SK-MEL-5 (cell line): ENCODE measurements around a stretch of chr7.

DNA sequence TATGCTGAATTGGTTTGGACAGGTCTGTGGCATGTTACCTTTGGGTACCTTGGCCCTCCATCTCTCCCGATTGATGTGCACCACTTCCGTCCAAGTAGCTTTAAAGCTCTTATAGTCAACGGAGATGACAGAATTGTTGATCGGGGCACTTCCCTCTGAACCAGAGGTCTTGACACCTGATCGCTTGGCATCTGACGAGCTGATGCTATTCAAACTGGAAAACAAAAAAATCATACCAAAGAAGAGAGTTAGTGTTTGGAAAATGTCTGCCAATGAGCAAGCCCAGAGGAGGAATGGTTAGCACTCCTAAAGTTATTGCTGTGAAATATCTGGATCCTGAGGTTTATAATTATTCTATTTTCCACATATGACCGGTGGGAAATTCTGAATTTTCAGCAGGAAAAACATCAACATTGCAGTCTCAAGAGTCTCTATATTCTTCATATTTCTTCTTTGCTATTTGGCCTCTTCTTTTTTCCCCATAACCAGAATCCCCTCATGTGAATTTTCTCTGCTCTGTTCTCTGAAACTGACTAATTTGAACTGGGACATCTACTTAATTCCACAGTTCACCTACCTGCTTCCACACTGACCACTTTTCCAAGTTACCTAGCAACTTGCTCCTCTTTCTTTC, 136.1 kb downstream of the PPP1R17 start:
RAMPAGE:
- cytosol, long total RNA, result no peak
- long total RNA, result no peak
- nucleus, long total RNA, result no peak

DNA sequence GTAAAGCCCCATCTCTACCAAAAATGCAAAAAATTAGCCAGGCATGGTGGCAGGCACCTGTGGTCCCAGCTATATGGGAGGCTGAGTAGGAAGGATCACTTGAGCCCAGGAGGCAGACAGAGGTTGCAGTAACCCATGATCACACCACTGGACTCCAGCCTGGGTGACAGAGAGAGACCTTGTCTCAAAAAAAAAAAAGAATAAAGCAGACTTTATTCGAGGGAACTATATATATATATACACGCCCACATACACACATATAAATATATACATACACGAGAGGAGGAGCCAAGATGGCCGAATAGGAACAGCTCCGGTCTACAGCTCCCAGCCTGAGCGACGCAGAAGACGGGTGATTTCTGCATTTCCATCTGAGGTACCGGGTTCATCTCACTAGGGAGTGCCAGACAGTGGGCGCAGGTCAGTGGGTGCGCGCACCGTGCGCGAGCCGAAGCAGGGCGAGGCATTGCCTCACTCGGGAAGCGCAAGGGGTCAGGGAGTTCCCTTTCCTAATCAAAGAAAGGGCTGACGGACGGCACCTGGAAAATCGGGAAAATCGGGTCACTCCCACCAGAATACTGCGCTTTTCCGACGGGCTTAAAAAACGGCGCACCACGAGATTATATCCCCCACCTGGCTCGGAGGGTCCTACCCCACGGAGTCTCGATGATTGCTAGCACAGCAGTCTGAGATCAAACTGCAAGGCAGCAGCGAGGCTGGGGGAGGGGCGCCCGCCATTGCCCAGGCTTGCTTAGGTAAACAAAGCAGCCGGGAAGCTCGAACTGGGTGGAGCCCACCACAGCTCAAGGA, 25.7 kb downstream of the LSM5 start:
RAMPAGE:
- cytosol, long total RNA, result no peak
- long total RNA, result no peak
- nucleus, long total RNA, result no peak

DNA sequence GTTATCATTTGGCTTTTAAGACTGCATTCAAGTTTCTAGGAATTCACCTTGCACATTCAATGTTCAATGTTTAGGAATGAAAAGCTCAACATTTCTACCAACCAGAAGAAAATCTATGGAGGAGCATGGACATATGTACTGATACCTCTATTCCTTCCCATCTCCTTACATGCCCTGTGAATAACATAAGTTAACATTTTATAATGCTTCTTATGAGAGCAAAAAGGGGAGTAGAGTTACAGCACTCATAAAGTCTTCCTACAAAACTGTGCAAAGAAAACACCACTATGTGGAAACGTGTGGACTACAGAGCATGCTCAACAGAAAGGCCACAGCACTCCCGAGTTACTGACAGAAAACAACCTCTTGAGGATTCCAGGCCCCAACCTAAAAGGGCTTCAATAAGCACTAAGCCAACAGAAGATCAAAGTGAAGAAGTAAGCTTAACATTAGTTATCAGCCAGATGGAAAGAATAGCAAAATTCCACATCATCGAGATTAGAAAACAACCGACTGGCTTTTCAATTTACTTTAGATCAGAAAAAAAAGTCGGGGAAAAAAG, 1.6 kb downstream of the KBTBD2 start:
RAMPAGE:
- cytosol, long total RNA, result no peak
- long total RNA, result no peak
- nucleus, long total RNA, result no peak

DNA sequence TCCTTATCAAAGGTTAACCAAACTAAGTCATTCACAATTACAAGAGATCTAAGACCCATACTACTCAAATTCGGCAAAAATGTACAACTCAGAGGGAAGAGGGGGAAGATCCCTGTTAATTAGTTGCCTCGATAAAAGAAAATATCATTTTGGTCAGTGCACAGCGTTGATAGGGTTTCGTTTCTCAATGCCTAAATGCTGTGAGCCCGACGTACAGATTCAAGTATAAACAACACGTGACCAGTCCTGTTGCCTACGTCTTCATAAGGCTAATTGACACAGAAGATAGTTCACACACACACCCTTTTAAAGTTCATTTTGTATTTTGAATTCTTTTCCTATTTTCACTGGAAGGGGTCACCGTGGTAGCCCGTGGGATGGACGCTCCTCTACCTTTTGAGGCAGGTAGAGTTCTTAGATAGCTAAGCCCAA, 1.1 kb downstream of the KBTBD2 start:
RAMPAGE:
- cytosol, long total RNA, result no peak
- long total RNA, result no peak
- nucleus, long total RNA, result no peak

RAMPAGE:
- cytosol, long total RNA, result no peak
- long total RNA, result no peak
- nucleus, long total RNA, result no peak
These were observed 1.3 kb upstream of the KBTBD2 start for GRCh38 chr7:32892956-32893259.

DNA sequence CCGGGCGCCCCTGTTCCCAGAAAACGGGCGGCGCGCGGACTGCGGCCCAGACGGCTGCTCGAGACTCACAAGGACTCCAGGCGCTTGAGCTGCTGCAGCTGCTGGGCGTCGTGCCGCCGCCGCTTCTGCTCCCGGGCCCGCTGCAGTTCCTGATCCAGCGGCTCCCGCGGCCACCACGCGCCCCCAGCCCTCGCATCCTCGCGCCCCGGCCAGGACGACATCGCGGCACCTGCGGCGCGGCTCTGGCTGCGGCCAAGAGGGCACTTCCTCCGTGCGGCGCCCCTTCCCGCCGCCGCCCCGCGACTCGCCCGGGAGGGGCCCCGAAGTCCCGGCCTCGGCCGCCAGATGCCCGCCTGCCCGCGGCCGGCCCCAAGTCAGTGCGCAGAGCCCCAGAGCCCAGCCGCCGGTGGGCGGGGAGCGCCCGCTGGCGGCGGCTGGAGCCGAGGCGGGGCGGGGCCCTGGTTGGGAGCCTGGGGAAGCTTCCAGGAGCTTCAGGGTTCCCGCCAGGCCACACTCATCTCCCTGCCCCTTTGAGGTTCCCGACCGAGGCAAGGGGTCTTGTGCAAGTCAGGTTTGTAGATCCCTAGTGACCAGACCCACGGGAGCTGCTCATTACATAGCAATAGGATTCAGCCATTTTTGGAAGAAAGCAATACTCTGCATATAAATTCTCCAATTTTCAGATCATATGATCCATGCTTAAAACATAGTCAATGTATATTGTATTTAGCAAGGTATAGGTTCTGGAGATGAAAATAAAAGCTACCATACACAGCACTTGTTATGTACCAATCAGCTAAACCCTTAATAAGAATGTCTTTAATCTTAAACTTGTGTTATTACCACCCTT, 14.2 kb upstream of the FKBP9 start:
RAMPAGE:
- cytosol, long total RNA, result no peak
- long total RNA, result no peak
- nucleus, long total RNA, result no peak

DNA sequence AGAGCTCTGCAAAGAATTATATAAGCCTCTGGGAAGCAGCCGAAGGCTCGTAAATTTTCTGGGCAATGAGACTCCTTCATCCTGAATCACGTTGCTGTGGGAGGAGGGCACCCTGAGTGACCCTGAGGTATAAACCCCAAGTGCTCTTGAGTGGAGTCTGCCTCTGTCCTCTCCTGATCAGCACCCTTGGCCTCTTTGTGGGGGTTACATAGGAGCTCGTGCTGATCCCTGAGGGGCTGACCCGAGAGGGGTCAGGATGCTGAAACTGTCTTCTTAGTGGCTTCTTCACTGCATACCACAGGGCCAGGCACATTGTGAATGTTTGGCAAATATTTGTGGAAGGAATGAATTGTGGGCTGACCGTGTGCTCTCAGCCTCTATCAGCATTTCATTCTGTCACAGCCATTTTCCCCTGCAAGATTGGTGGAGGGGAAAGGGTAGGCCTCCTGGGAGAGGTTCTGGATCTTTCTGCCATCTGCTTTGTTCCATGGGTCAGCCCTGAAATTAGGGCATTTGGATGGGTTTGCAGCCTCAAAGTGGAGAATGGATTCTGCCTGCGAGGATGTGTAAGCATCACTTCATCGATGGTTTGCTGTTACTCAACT, 34.1 kb downstream of the FKBP9 start:
RAMPAGE:
- cytosol, long total RNA, result no peak
- long total RNA, result no peak
- nucleus, long total RNA, result no peak

DNA sequence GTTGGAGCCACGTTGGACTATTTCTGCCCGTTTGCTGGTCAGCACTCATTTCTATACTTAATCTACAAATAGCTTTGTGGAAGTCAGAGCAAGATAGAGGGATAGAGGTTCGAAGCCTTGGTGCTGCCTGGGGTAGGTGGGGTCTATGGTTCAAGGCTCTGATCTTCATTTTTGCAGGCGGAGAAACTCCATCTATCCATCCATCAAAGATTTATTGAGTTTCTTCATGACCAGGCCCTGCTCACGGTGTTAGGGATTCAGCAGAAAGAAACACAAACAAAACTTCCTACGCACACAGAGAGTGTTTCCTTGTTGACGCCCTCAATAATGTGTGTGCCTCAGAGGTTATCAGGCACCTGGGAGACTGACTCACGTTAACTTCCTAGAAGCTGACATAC, 35.3 kb downstream of the FKBP9 start:
RAMPAGE:
- cytosol, long total RNA, result no peak
- long total RNA, result no peak
- nucleus, long total RNA, result no peak

DNA sequence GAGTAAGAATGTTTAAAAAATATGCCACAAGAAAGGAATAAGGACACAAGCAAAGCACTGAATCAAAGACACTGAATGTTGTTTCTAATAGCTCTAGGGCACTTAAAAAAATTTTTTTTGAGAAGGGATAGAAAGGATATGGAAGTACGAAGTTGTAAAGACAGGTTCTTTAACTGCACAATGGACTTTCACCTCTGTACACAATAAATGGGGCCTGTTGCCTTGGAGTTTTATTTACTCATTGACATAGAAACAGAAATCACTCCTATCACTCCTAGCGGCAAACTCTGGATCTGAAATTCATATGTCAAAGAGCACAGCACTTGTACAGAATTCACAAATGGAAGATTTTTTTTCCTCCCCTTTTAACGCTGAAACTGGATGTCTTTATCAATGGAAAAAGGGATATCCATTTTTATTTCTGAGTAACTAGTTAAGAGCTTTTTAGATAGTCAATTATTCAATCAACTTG, 18.3 kb downstream of the NT5C3A start:
RAMPAGE:
- cytosol, long total RNA, result no peak
- long total RNA, result no peak
- nucleus, long total RNA, result no peak

GRCh38 chr7:33722327-33723255, 182.7 kb upstream of the BMPER start:
RAMPAGE:
- cytosol, long total RNA, result no peak
- long total RNA, result no peak
- nucleus, long total RNA, result no peak

DNA sequence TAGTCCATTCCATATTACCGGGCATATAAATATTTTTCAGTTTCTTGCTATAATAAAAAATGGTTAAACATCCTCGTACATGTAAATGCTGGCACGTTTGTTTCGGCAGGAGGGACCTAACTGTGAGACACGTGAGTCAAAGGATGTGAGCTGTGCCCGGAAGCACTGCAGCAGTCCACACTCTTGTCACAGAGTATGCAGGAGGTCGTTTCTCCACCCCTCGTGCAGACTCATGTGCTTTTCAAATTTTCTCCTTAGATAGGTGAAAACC, 45.4 kb downstream of the DPY19L1 start:
RAMPAGE:
- cytosol, long total RNA, result no peak
- long total RNA, result no peak
- nucleus, long total RNA, result no peak

DNA sequence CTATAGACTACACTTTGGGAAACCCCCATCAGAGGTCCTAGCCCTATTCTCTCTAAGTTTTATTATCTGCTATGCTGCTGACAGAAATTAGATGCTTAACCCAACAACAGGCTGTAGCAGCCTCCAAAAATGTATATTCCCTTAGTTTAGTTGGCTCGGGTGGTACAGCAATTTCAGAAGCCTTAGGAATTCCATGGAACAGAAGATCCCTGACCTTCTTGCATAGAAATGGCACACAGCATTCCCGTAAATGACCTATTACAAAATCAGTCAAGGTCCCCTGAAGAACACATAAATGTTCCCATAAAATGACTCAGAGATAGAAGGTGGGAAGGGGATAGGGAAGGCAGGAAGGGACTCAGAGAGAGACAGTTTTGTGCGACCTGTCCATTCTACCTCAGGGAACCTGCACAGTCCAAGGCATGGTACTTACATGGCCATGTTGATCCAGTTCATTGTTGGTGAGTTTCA, 9.3 kb downstream of the TBX20 start:
RAMPAGE:
- cytosol, long total RNA, result no peak
- long total RNA, result no peak
- nucleus, long total RNA, result no peak

GRCh38 chr7:35374992-35375238, 121.0 kb upstream of the TBX20 start:
RAMPAGE:
- cytosol, long total RNA, result no peak
- long total RNA, result no peak
- nucleus, long total RNA, result no peak

DNA sequence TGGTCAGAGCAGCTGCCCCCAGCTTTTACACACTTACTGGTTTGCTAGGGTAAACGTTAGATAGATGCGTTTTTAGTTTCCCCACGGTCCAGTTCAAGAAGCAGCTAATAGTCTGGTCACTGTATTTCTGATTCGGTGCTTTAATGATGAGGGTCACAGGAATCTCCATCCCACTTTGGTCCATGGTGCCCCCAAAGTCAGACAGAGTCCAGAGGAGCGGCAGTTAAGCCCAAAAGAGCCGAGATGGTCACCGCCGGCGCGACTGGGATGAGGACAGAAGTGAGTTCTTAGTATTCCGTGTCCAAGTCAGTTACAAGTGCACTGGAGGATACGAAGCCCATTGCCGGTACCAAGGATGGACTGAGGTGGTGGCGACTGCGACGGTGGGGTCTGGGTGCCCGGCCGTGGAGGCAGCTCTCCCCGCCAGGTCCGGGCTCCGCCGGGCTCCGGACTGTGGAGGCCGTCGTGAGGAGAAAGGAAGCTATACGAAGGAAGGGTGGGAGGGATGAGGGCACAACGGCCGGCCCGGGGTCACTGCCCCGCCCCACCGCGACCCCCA, 709 bp downstream of the HERPUD2 start:
RAMPAGE:
- cytosol, long total RNA, result no peak
- long total RNA, result no peak
- nucleus, long total RNA, result no peak

DNA sequence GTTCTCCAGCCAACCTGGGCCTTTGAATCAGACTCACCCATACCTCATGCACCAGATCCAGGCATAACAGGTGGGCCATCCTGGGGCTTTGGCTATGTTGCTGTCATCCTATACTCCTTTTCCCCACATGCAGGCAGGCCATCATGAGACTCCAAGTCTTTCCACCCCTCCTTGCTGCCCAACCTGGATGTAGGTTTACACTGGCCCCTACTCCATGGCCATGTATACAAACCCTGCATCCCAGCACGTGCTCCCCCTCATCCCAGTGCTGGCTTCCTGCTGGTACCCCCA, 171.5 kb upstream of the EEPD1 start:
RAMPAGE:
- cytosol, long total RNA, result no peak
- long total RNA, result no peak
- nucleus, long total RNA, result no peak

DNA sequence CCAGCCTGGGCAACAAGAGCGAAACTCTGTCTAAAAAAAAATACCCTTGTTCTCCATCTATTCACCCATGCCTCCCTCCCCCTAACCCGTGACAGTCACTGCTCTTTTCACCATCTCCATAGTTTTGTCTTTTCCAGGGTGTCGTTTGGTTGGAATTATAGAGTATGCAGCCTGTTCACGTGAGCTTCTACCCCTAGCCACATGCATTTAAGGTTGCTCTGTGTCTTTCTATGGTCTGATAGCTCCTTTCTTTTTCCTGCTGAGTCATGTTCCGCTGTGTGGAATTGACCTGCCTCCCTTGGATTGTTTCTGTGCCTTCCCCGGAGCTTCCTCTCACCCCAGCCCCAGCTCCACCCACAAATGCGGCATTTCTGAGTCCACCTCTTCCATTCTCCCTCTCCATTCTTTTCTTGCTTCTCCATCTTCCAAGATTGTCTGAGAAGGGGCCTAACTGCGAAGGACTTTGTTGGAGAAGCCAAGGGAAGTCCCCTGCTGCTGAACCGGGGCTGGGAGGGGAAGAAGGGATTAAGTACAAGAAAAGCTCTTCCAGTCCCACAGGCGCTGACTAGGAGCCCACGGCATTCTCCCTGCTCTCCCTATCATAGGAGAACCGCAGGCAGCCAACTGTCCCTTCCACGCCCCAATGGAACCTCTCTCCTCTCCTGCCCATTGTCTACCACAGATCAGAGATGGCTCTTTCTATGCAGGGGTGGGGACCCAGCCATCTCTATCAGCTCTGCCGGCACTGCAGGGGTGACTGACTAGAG, 65.0 kb downstream of the MATCAP2 start:
RAMPAGE:
- cytosol, long total RNA, result no peak
- long total RNA, result no peak
- nucleus, long total RNA, result no peak

RAMPAGE:
- cytosol, long total RNA, result no peak
- long total RNA, result no peak
- nucleus, long total RNA, result no peak
These were observed 33.2 kb downstream of the MATCAP2 start for GRCh38 chr7:36333757-36334266.

GRCh38 chr7:36443674-36443905, 53.9 kb downstream of the ANLN start:
RAMPAGE:
- cytosol, long total RNA, result no peak
- long total RNA, result no peak
- nucleus, long total RNA, result no peak

DNA sequence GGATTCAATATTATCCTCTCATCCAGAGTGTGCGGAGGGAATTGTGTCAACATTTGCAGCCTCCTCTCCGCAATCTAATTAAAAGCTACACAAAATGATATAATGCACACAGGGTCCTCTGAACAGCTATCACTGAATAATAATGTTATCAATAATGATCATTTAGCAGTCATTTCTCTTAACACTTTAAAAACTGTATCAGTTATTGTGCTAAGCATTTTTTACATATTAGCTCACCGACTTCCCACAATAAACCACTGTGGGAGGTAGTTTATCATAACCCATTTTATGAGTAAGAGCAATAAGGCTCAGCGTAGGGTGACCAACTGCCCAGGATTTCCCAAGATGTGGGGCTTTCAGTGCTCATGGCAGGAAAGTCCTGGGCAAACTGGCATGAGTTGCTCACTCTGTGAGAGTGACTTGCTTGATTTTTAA, 65.8 kb downstream of the AOAH start:
RAMPAGE:
- cytosol, long total RNA, result no peak
- long total RNA, result no peak
- nucleus, long total RNA, result no peak

GRCh38 chr7:36752288-36752650, 28.0 kb upstream of the AOAH start:
RAMPAGE:
- cytosol, long total RNA, result no peak
- long total RNA, result no peak
- nucleus, long total RNA, result no peak